ENCODE data around the gene P2RY14.

- RRBS = no CpG with 5 or more reads among the region's 2 CpGs
Observed at GRCh38 chr3:149924252-149924916, 46.3 kb downstream of the PFN2 start.

GRCh38 chr3:149969941-149970681 is 584 bp downstream of the PFN2 start:
- RRBS = 4% methylated on average over 19 of the region's 69 CpGs

DNA sequence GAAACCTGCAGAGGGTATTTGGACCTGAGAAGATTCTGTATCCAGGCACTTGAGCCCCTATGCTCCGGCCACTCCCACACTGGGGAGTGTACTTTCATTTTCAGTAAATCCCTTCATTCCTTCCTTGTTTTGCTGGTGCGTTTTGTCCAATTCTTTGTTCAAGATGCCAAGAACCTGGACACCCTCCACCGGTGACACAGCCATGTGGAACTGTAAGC is 68.3 kb upstream of the PFN2 start:
- RRBS = no CpG with 5 or more reads among the region's 3 CpGs

DNA sequence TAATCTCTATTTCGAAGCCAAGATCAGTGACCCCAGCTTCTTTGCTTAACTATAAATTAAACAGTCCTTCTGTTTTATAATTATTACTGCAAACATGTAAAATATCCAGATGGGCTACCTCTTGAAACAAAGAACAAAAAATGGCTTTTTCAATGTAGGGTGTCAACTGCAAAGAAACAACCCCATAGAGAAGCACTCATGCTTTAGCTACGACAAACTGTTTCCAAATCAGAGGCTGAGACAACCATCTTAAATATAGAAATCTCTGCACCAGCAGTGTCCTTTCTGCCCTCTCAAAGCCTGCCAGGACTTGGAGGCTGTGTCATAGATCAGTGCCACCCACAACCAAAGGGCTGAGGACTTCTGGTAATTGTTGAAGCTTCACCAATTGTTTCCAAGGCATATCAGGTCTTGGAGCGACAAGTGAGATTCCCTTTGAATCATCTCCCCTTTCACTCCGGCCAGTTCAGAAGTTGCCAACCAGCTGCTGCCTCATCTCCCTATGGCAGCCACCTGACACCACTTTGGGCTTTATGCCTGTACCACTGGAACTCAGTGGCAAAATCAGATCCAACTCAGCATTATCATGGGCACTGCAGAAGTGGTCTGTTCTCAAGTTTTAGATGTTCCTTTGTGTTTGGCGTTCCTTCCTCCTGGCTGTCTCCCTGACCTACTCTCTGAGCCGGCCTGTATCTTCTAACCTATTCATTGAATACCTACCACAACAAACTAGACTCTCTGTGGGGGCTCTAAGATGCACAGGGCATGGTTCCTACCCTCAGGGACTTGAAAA is 90.6 kb upstream of the PFN2 start:
- RRBS = no CpG with 5 or more reads among the region's 6 CpGs

- RRBS = no CpG with 5 or more reads among the region's 3 CpGs
Observed at GRCh38 chr3:150216027-150216490, 192.0 kb upstream of the TSC22D2 start.

- RRBS = no CpG with 5 or more reads among the region's 11 CpGs
Observed at GRCh38 chr3:150225859-150226543, 182.1 kb upstream of the TSC22D2 start.

DNA sequence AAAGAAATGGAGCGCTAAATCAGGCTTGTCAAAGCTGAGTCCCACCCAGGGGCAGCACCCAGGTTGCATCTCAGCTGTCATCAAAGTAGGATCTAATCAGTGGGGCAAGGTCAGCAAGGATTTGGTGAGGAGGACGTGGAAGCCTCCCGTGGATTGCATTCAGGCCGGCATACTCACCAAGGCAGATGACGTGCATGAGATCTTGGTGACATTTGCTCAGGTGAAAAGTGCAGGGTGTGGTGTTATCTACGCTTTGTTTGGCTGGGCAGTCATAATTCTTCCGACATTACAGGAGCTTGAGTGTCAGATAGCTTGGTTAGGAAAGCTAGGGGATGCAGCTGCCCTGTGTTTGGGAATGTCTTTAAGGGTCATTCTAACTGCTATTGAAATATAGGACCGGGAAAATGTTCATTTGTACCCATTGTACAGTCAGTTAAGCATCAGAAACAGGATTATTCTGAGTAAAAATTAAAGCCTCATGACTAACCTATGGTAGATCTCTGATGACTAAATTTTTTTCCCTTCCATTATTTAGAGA is 99.4 kb upstream of the TSC22D2 start:
- RRBS = no CpG with 5 or more reads among the region's 8 CpGs

DNA sequence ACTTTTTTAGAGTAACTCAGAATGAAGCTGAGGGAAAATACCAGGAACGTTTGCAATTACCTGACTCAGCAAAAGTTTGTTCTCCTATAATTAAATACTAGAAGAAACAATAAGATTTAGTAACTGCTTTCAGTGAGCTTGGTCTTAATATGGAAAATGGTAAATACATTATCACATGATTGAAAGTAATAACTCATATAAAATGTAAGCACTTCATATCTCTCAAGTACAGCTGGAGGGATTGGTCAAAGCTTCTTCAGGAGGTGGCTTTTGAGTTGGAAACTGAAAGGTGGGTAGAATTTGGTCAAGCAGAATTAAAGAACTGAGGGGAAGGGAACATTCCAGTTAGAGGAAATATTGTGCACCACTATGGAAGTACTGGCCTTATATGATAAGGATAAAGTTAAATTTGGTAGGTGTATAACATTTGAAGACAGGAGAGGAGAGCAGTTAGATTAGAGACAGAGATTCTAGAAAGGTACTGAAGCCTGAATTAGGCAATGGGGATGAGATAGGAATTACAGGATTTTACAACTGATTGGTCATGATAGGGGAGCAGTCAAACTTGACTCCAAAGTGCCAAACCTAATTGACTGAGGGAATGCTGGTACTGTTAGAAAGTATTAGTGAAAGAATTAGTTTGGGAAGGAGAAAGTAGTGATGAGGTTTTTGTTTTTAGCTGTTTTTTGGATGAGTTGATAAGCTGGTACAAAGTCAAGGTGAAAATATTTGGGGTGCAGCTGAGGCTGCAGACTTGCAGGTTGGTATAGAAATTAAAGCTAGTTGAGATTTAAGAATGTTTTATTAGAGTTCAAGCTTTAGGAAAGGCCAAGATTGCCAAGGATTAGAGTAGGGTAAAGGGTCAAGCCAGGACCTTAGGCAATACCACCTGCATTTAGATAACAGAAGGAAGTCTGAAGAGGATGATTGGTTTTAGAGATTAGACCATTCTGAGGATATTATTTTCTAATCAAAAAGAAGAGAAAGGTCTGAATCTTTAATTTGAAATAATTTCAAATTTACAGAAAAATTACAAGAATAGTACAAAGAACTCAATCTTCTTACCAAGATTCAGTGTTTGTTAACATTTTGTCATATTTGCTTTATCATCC is 22.2 kb downstream of the TSC22D2 start:
- RRBS = no CpG with 5 or more reads among the region's 1 CpG

- RRBS = no CpG with 5 or more reads among the region's 2 CpGs
Observed at GRCh38 chr3:150599661-150600131, 3.4 kb upstream of the SELENOT start.

- RRBS = no CpG with 5 or more reads among the region's 7 CpGs
Observed at GRCh38 chr3:150747246-150747727, 15.7 kb downstream of the SIAH2 start.

DNA sequence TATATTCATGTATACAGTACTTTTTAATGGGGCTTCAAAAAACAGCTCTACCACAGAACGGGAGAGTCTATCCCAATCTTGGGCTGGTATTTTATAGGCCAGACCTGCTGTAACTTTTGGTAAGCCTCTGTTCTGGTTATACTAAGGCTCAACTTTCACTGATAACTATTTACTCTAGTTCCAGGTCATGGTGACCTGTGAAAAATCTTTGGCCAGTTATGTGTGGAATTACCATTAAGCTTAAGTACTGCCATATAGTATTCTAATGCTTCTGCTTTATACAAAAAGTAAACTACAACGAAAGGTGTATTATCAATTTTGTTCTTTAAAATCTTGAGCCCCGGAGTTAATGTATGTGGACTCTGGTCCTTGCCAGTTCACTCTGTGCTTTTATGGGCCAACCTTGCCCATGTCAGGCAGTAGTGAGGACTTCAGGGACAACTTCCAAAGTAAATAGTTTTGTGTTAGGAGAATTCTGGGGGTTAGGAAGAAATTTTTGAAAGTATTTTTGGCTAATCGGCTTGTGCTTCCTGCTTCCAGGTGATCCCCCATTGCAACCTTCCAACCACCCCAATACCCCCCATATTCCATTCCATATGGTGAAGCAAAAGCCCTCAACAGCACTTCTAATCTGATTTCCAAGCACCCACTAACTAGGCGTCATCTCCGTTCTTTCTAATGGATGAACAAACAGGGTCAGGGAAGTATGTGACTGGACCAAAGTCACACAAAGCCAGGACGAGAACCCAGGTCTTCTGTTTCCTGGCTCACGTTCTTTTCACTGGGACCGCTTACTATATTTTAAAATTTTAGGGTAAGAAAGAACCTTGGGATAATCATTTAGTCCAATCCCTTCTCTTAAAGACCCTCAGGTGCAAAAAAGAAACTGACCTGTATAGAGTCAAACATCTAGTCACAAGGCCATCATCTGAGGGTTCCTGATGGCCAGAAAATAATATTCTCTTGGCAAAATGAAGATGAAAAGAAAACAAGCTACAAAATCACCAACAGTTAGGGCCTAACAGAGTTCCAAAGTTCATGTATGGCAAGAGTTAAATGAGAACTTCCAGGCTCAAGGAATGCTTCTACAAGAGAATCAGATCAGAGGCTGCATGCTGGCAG is 6.1 kb downstream of the SIAH2 start:
- RRBS = no CpG with 5 or more reads among the region's 9 CpGs

- RRBS = no CpG with 5 or more reads among the region's 28 CpGs
Observed at GRCh38 chr3:150761301-150762246, 1.4 kb downstream of the SIAH2 start.

DNA sequence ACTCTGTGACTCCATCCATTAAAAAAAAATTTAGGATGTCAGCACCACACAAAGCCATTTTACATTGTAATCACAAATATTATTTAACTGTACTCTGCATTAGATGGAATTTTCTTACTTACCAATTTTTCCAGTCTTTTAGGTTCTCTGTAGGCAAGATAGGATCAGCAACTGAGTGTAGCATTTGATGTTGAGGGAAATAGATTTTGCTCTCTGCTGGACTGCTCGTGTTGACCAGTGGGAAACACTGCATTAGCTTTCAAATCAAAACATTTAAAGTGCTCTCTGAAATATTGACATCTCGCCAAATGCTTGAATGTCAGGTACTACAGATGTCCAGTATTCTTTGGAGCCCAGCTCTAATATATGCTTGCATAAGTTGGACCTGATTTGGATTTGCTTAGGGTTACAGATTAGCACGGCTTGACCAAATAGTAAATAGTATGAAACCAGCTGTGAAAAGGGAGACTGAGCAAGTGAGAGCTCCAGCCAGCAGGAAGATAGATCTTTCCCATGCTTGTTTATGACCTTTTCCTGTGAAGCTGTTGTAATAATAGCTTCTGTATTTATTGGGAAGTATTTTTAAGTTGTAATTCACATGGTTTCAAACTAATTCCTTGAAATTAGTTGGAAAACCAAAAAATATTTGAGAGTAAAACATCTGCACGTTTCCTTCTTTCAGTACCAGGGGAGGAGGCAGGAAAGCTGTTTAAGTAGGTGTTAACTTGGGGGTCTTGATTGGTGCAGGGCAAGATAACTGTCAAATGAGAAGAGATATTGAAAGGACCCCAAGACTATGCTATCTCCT is 29.4 kb downstream of the P2RY14 start:
- RRBS = no CpG with 5 or more reads among the region's 4 CpGs

- RRBS = no CpG with 5 or more reads among the region's 8 CpGs
Observed at GRCh38 chr3:151278226-151279019, at the start of gene P2RY14. TSS of gene P2RY14 (minus strand) at chr3:151278542.

DNA sequence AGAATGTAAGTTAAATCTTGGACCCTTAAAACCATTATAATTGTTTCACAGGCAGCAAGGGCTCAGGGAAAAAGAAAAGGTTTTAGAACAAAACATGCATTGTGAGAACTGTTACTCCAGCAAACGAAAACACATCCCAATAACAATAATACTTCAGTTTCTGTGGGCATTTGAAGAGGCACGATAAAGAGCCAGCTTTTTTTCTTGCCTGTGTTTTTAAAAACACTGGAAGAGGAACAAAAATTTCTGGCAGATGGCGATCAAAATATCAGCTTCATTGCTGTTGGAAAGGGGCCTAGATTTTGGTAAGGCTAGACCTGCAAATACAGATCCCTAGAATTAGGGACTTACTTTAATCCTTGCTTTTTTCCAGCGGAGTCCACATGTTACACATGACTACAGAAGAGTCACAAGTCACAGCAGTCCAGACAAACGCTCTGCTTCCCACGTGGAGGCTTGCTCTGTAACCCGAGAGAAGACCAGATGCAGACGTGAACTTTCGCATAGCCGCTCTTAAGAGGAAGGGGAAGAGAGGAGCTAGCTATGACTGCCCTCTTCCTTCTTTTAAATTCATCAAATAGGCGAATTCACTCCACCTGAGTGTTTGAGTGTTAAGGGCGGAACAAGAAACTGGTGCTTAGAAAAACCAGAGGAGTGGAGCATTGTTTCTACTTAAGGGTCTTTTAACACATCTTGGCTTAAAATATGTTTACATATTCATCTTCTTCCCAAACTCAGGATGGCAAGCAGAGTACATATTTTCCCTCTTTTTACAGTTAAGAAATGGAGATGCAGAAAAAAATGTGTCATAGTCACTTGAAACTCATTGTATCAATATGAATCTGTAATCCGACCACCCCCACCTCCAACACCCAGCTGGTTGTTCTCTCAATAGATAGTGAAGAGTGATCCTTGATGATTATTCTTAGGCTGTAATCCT is 78.2 kb upstream of the IGSF10 start:
- RRBS = no CpG with 5 or more reads among the region's 13 CpGs

- RRBS = no CpG with 5 or more reads among the region's 4 CpGs
Observed at GRCh38 chr3:151770834-151771398, 37.2 kb downstream of the AADACL2 start.

DNA sequence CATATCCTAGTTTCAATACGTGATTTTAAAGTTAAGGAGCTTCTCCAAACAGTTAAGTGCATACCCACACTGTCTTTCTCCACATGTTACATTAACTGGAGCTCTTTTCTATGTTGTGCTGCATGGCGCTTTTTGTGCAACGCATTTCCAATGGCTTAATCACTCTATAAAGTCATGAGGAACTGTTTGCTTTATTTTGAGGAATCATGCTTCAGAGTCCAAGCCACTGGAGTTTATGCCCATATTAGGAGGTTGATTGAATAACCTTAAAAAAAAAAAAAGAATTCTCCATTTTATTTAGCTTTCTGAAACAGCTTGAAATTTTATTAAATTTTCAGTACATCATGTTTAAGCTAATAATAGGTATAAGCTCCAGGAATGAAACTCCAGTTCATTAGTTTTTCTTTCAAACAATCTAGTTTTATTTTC is 109.4 kb upstream of the MBNL1 start:
- RRBS = no CpG with 5 or more reads among the region's 3 CpGs

DNA sequence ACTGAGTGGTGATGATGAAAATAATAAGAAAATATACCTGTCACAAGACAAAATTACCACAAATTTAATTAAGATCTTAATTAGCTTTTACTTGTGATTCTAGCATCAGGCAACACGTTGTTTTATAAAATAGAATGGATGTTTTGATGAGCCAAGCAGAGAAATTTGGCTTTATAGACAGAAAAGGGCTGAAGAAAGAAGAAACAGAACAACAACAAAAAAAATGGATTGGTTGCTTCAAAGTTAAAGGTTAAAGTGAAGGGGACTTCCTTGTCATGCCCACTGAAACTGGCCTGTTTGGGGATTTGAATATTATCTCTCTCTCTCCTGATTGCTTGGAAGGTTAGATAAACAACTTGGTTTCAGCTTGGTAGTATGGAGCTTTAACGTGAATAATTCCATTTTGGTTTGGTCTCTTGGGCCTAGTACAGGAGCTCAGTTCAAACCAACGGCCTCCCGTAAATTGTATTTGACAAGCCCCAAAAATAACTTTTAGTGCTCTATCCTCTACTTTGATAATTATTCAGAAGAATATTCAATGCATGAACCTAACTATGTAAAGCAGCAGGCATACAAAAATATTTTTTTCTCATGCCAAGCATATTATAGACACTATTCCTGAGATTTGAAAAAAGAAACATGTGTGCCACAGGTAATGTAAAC is 70.8 kb upstream of the MBNL1 start:
- RRBS = no CpG with 5 or more reads among the region's 4 CpGs

DNA sequence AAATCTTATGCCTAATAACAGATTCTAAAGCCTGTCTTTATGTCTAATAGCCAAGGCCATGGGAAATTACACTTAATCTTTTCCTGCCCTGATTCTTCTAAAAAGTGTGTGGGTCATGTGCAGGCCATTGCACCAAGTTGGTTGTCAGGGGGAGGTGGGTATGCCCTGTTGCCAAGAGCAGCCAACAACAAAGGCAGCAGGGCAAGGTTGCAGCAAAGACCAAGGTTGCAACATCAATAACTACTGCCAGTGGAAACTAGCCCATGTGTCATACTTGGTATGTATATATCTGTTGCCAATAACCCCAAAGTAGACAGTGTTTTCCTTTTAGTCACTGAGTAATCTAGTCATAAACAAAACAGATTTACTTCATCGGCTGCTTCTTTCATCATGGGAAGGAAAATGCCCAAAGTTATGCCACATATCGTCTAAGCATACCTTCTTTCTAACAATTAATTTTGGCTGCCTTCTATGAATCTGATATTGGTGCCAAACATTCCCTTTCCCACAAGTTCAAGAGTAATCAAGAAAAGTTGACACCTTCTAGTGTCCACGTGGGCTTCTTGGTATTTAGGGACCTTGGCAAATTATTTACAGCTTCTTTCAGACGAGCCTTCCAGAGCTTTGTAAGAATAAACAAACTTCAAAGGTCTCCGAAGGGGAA is 10.2 kb upstream of the MBNL1 start:
- RRBS = no CpG with 5 or more reads among the region's 5 CpGs

GRCh38 chr3:152270560-152270815 is 1.8 kb downstream of the MBNL1 start:
- RRBS = no CpG with 5 or more reads among the region's 2 CpGs